Uterus (tissue), 7 donors: ENCODE results near the genes PTTG1IP2, ANKIB1 and SAMD9.

DNA sequence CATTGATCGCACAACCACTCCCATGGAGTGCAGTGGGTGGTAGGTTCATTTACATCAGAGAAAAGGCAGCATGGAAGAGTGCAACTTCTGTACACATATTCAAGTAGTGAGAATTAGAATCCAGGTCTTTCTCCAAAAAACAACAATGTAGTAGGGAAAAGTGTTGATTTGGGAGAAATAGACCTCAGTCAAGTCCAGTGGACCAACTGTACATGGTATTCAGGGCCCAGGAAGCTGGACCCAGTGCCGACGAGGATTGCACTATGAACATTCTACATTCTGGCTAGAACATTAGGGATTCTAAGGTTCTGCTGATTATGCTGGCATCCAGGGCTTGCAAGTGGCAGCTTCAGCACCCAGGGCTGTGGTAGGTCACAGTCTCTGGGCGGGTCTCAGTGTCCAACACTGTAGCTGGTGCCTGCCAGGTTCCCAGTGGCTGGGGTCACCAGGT, at the start of gene PTTG1IP2:
Gene PTTG1IP2, plus strand, starts transcription at position 314 of the 451 bp plus-strand sequence.
- PRO-cap, 4 experiments: no peak in any of the 4 experiments
- RAMPAGE, long total RNA, 2 experiments: no peak in any of the 2 experiments
- RRBS: no CpG with 5 or more reads among the region's 4 CpGs

DNA sequence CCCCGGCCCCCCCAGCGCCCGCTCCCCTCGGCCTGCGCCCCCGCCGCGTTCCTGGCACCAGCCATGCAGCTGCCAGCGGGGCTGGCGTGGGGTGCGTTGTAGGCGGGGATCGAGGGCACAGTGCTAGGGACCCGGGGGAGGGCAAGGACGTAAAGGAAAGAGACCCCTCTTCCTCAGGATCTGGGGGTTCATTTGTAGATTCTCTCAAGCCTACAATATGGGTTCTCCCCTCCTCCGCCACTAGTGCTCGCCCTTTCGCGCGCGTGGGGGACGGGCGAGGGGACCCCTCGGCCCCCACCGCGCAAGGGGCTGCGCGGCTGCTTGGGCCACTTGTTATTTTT, 584 bp downstream of the CDK14 start:
- PRO-cap, 4 experiments: peak in 2 of 4 experiments; most common minus-strand start position 242 of the sequence (in 2)
- RAMPAGE, long total RNA, 2 experiments: no peak in any of the 2 experiments
- RRBS: 2% methylated on average over 1 of the region's 28 CpGs

- PRO-cap, 4 experiments: no peak in any of the 4 experiments
- RAMPAGE, long total RNA, 2 experiments: no peak in any of the 2 experiments
- RRBS: no CpG with 5 or more reads among the region's 8 CpGs
Observed at GRCh38 chr7:90696370-90697265, 100.5 kb downstream of the CDK14 start.

- PRO-cap, 4 experiments: no peak in any of the 4 experiments
- RAMPAGE, long total RNA, 2 experiments: no peak in any of the 2 experiments
Observed at GRCh38 chr7:90767093-90767399, 170.9 kb downstream of the CDK14 start.

DNA sequence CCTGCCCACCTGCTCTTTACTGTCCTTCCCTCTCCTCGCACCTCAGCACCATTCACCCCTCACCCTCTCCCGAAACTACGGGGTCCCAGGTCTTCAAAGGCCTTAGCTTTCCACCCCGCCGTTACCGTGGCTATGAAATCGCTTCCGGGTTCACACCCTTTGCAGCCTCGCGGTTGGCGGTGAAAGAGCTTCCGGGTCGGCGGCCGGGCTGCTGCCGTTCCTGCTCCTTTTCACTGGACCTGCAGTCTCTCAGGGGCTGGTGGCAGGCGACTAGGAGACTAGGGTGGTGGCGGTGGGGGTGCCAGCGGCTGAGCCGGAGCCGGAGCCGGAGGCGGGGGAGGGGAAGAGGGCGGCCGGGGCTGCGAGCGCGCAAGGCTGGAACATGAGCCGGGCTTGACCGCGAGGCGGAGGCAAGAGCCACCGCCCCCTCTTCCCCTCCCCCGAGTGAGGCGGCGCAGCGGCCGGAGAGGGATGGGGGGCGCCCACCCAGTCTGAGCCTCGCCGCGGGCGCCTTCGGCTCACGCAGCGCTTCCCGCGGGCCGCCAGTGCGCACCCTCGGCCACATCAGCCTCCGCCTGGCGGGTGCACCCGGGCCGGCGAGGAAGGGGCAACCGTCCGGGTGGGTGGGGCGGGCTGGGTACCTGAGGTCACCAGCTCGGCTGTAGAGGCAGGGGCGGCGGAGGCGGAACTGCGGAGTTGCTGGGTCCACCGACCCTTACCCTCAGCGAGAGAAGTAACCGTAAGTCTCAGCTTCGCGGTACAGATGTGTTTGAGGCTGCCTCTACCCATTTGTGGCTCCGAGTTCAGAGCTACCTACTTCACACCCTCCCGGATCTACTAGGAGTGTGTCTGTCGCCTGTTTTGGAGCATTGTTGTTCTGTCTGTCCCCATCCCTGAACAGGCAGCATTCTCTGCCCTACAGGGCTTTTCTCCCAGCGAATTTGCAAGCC, at the start of gene ANKIB1:
Gene ANKIB1, plus strand, starts transcription at position 194 of the 950 bp plus-strand sequence.
- PRO-cap, 4 experiments: peak in 4 of 4 experiments; most common plus-strand start position 244 of the sequence (in 2); most common minus-strand start position 134 of the sequence (in 4)
- RAMPAGE, long total RNA, 2 experiments: start-site peak on the plus strand in 1 of 2 experiments, centred at position 678 of the sequence, 15 reads per replicate
- RRBS: 1% methylated on average over 23 of the region's 73 CpGs

- PRO-cap, 4 experiments: no peak in any of the 4 experiments
- RAMPAGE, long total RNA, 2 experiments: no peak in any of the 2 experiments
- RRBS: no CpG with 5 or more reads among the region's 6 CpGs
Observed at GRCh38 chr7:92266151-92267188, 20.7 kb downstream of the ANKIB1 start.

GRCh38 chr7:92345098-92346175, 99.7 kb downstream of the ANKIB1 start:
- PRO-cap, 4 experiments: no peak in any of the 4 experiments
- RAMPAGE, long total RNA, 2 experiments: no peak in any of the 2 experiments
- RRBS: no CpG with 5 or more reads among the region's 6 CpGs

GRCh38 chr7:92586510-92586724, 3.8 kb downstream of the FAM133B start:
- PRO-cap, 4 experiments: no peak in any of the 4 experiments
- RAMPAGE, long total RNA, 2 experiments: no peak in any of the 2 experiments

GRCh38 chr7:92633317-92633969, 43.3 kb upstream of the FAM133B start:
- PRO-cap, 4 experiments: no peak in any of the 4 experiments
- RAMPAGE, long total RNA, 2 experiments: no peak in any of the 2 experiments
- RRBS: no CpG with 5 or more reads among the region's 2 CpGs

- PRO-cap, 4 experiments: peak in 4 of 4 experiments; most common plus-strand start chr7:93118116 (in 2); most common minus-strand start chr7:93117962 (in 2)
- RAMPAGE, long total RNA, 2 experiments: start-site peak on the minus strand in 1 of 2 experiments, at chr7:93117956-93117967 at its widest, 27 reads per replicate
- RRBS: no CpG with 5 or more reads among the region's 4 CpGs
Observed at GRCh38 chr7:93117713-93118426, at the start of gene SAMD9. Gene SAMD9 (minus strand): TSS chr7:93117979.

DNA sequence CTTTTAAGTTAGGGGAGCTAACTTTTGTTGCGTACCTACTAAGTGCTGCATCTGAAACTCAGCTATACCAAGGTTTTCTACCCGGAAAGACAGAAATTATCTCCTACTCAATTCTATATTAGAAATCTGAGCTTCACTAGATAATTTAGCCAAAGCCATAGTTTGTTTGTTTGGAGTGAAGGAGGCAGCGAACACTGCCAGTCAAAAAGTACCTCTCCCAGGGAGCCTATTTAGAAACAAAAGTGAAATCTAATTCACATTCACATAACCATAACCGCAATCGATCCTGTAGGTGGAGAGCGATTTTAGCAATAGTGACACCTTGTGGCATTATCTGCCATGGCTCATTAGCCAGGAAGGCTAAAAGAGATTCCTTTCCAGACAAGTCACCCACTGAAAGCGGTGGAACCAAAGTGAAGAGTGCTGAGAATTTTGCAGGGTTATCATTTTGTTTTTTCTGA, 83.5 kb upstream of the BET1 start:
- PRO-cap, 4 experiments: no peak in any of the 4 experiments
- RAMPAGE, long total RNA, 2 experiments: no peak in any of the 2 experiments
- RRBS: no CpG with 5 or more reads among the region's 7 CpGs

- PRO-cap, 4 experiments: peak in 4 of 4 experiments; most common plus-strand start chr7:94297666 (in 1); most common minus-strand start chr7:94297547 (in 3)
- RAMPAGE, long total RNA, 2 experiments: no peak in any of the 2 experiments
- RRBS: no CpG with 5 or more reads among the region's 10 CpGs
Observed at GRCh38 chr7:94297131-94297954, 97.4 kb upstream of the COL1A2 start.

GRCh38 chr7:94391659-94392051, 3.0 kb upstream of the COL1A2 start:
- PRO-cap, 4 experiments: peak in 3 of 4 experiments; most common plus-strand start chr7:94391915 (in 3)
- RAMPAGE, long total RNA, 2 experiments: no peak in any of the 2 experiments
- RRBS: no CpG with 5 or more reads among the region's 1 CpG

- PRO-cap, 4 experiments: peak in 4 of 4 experiments; most common plus-strand start chr7:94392266 (in 2); most common minus-strand start chr7:94392196 (in 2)
- RAMPAGE, long total RNA, 2 experiments: no peak in any of the 2 experiments
- RRBS: no CpG with 5 or more reads among the region's 4 CpGs
Observed at GRCh38 chr7:94392052-94392566, 2.6 kb upstream of the COL1A2 start.

DNA sequence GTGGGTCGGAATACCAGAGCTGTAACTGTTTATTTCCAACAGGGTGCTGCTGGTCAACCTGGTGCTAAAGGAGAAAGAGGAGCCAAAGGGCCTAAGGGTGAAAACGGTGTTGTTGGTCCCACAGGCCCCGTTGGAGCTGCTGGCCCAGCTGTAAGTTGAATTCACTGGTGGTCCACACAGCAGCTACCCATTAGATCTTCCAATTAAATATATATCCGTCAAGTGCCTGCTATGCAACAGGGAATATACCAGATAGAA, 25.7 kb downstream of the COL1A2 start:
- PRO-cap, 4 experiments: no peak in any of the 4 experiments
- RAMPAGE, long total RNA, 2 experiments: no peak in any of the 2 experiments
- RRBS: no CpG with 5 or more reads among the region's 4 CpGs

GRCh38 chr7:95004418-95005307, 97.3 kb downstream of the PPP1R9A start:
- PRO-cap, 4 experiments: no peak in any of the 4 experiments
- RAMPAGE, long total RNA, 2 experiments: no peak in any of the 2 experiments
- RRBS: no CpG with 5 or more reads among the region's 8 CpGs

- PRO-cap, 4 experiments: no peak in any of the 4 experiments
- RAMPAGE, long total RNA, 2 experiments: no peak in any of the 2 experiments
- RRBS: no CpG with 5 or more reads among the region's 1 CpG
Observed at GRCh38 chr7:95323378-95323755, 965 bp downstream of the PON1 start.

GRCh38 chr7:95373326-95373767, 22.8 kb downstream of the PON3 start:
- PRO-cap, 4 experiments: no peak in any of the 4 experiments
- RAMPAGE, long total RNA, 2 experiments: no peak in any of the 2 experiments
- RRBS: no CpG with 5 or more reads among the region's 4 CpGs

- PRO-cap, 4 experiments: no peak in any of the 4 experiments
- RAMPAGE, long total RNA, 2 experiments: no peak in any of the 2 experiments
- RRBS: no CpG with 5 or more reads among the region's 4 CpGs
Observed at GRCh38 chr7:95399802-95400540, 3.8 kb upstream of the PON3 start.

DNA sequence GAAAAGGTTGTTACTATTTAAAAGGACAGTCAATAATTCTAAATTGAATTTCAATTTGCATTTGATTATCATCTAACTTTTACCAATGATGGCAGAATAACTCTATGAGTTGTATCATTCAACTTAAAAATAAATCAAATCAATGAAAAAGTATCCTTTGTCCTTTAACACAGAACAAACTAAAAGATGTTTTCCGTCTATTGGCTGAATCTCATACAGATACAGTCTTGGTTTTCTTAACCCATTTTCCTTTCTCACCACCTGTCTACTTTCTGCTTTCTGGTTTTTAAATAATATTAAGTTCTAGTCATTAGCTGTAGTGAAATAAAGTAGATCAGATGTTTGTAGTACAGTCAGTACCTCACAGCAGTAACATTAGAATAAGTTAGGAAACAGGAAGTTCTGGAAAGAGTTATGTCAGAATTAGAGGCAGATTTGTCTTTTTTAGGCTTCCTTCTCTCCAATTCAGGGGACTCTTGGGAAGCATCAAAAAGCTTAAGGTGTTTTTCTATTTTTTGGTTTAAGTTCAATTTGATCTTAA, 8.0 kb downstream of the PDK4 start:
- PRO-cap, 4 experiments: no peak in any of the 4 experiments
- RAMPAGE, long total RNA, 2 experiments: no peak in any of the 2 experiments
- RRBS: no CpG with 5 or more reads among the region's 1 CpG